ENCODE measurements around a stretch of chr10.

- RRBS, result no CpG with 5 or more reads among the region's 9 CpGs
These were observed 201.1 kb downstream of the MLLT10 start for GRCh38 chr10:21734978-21735641.

DNA sequence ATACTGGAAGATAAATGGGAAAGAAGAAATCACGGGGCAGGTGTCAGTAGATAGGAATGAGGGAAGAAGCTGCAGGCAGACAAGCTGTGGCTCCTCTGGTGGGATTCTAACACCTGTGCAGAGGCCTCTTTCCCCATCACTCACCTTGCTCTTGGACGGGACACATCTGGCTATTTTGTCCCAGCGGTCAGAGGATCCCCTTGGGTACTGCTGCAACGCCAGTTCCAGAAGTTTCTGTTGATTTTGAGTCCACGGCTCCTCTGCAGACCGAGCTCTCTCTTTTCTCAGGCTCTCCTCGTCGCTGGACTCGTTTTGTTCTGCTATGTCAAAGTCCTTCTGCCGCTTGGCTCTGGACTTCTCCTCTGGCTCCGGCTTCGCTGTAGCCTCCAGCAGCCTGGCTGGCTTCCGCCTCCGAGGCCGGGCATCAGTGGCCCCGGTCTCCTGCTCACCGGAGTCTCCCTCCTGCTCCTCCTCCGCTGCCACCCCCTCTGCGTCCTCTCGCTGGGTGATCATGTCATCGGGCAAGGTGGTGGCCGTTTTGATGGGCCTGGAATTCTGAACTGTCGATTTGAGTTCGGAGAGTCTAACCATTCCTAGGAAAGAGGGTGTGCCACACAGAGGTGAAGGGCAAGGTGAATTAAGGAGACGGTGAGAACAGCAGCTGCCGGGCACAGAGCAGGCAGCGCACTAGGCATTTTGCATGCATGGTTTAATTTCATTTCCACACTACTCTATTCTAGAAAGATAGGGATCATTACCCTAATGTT, 225.2 kb downstream of the MLLT10 start:
- RRBS, result 99% methylated on average over 5 of the region's 27 CpGs

DNA sequence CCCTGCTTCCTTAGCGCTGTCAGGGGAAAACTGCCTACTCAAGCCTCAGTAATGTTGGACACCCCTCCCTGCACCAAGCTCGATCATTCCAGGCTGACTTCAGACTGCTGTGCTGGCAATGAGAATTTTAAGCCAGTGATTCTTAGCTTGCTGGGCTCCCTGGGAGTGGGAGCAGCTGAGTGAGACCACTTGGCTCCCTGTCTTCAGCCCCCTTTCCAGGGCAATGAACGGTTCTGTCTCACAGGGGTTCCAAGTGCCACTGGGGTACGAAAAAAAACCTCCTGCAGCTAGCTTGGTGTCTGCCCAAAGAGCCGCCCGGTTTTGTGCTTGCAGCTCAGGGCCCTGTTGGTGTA, 184.1 kb downstream of the PIP4K2A start:
- RRBS, result no CpG with 5 or more reads among the region's 6 CpGs

- RRBS, result no CpG with 5 or more reads among the region's 8 CpGs
These were observed 82.8 kb downstream of the PIP4K2A start for GRCh38 chr10:22631567-22632040.

GRCh38 chr10:22681627-22682350, 32.6 kb downstream of the PIP4K2A start:
- RRBS, result no CpG with 5 or more reads among the region's 6 CpGs

- RRBS, result no CpG with 5 or more reads among the region's 5 CpGs
These were observed 21.7 kb downstream of the PIP4K2A start for GRCh38 chr10:22692499-22693160.

DNA sequence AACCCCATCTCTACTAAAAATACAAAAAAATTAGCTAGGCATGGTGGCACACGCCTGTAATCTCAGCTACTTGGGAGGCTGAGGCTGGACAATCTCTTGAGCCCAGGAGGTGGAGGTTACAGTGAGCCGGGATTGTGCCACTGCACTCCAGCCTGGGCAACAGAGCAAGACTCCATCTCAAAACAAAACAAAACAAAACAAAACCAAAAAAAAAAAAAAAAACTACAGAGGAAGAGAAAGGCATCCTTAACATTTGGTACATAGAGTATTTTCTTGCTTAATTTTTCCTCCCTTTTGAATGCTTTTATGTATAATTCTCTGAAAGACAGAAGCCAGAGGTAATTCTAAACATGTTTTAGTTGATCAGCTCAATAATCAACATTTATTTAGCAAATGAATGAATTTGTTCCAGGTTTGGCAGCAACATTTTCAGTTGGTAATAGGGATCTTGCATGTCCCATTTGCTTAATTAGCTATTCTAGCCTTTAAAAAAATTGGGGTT, 27.6 kb upstream of the PIP4K2A start:
- RRBS, result no CpG with 5 or more reads among the region's 2 CpGs

DNA sequence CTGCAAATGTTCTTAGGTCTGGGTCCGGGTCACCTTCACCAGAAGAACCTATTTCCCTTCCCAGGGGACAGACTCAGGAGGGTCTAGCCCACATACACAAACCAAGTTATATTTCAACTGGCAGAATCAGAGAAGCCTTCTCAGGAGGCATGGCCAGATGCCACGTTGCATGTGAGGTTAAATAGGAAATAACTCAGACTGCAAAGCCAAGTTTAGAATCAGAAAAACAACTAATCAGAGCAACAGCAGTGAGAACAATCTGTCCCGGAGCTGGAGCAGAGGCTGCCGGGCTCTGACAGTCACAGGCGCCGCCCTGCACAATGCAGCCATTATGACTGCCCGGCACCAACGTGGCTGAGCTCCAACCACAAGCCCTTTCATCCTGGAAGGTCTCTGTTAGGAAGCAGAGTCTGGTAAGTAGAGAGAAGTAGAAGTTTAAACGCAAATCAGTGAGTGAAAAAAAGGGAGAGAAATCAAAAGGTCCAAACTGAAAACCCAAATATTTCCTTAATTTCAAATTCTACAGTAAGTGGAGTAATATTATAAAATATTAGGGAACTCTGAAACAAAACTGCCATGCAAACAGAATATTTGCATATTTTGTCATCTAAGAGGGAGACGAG, 78.4 kb upstream of the ARMC3 start:
- RRBS, result 12% methylated on average over 4 of the region's 10 CpGs

- RRBS, result no CpG with 5 or more reads among the region's 7 CpGs
These were observed 29.9 kb upstream of the MSRB2 start for GRCh38 chr10:23065417-23065851.

GRCh38 chr10:23174758-23175204, 17.3 kb upstream of the PTF1A start:
- RRBS, result 28% methylated on average over 14 of the region's 24 CpGs

GRCh38 chr10:23340895-23341319, 3.7 kb downstream of the C10orf67 start:
- RRBS, result no CpG with 5 or more reads among the region's 1 CpG

DNA sequence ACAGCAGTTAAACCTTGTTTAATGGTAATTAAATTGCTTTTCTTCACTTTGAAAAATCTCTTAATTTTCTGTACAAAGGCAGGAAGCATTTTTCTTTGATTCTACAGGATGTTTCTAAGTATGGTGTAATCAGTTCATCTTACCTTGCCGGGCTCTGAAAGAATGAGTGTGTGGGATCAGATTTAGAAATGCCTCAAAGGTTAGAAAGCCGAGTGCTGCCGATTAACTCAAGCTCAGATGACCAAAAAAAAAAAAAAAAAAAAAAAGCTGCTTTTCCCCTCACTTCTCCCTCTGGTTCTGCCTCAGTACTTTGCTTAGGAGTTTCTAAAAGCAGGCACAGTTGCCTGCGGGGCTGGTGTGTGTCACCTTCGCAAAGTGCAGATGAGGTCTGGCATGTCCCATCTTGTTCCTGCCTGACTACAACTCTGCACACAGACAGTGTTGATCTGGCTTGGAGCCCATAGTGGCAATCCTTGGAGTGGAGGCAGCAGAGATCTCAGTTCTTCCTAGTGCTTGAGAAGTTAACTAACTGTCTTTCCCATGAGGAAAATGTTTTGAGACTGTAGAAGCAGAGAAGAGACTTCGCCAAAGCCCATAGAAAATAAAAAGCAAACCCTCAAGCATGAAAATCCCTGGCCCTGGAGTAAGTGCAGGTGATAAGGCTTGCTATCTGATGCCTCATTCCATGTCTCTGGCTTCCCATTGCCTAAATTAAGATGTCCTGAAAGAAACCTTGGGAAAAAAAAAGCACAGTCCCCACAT, 47.0 kb downstream of the KIAA1217 start:
- RRBS, result no CpG with 5 or more reads among the region's 6 CpGs

DNA sequence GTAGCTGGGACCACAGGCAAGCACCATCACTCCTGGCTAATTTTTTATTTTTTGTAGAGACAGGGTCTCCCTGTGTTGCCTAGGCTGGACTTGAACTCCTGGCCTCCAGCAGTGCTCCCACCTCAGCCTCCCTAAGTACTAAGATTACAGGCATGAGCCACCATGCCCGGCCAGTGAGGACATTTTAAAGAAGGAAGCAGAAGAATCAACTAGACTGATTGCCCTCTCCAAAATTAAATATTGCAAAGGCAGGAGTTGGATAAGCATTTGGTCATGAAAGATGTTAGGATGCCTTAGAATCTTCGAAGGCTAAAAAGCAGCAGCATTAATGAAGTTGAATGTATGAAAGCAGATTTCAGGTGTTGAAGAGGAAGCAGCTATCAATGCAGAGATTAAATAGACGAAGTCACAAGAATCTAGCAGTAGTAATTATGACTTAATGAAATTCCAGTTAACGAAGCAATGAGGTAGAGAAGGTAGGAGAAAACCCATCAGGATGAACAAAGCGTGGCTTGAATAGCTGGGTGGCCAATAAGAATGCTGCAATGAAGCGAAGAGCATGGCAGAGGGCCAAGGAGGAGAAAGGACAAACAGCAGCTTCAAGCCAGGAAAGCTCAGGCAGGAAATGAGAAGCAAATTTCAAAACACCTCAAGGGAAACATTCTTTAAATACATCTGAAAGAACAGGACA, 122.3 kb downstream of the KIAA1217 start:
- RRBS, result no CpG with 5 or more reads among the region's 6 CpGs

DNA sequence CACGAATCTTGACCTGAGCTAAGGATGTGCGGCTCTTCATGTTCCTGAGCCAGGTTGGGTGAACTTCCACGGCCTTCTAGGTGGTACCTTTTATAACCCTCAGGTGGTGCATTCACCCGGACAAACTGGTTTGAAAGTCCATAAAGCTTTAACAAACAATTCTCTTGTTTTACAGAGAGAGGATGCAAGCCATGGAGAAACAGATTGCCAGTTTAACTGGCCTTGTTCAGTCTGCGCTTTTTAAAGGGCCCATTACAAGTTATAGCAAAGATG, 229.4 kb downstream of the ARHGAP21 start:
- RRBS, result no CpG with 5 or more reads among the region's 5 CpGs

DNA sequence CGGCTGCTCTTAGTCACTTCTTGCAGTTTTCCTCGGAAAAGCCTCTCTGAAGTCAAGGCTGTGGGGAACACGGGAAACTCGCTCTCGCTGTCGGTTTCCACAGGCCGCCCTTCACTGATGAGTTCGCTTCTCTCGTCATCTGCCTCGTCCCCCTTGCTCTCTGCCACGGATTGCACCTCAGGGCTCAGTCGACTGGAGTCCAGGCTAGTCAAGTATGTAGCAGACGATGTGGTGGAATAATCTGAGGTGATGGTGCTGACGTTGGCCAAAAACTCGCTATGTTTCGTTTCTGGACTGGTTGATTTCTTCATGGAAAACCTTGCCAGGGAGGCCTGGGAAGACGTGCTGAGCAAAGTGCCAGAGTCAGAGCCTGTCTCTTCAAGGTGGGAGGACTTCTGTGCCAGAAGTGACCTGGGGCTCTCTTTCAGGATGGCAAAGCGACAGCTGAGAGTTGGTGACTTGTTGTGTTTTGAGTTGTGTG, 138.4 kb downstream of the ARHGAP21 start:
- RRBS, result no CpG with 5 or more reads among the region's 18 CpGs

DNA sequence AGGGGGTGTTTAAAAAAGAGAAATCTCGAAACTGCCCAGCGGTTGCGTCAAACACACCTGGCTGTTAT, 1.4 kb downstream of the ARHGAP21 start:
- RRBS, result no CpG with 5 or more reads among the region's 3 CpGs

- RRBS, result 3% methylated on average over 16 of the region's 42 CpGs
These were observed 1.1 kb downstream of the ARHGAP21 start for GRCh38 chr10:24722497-24723019.

DNA sequence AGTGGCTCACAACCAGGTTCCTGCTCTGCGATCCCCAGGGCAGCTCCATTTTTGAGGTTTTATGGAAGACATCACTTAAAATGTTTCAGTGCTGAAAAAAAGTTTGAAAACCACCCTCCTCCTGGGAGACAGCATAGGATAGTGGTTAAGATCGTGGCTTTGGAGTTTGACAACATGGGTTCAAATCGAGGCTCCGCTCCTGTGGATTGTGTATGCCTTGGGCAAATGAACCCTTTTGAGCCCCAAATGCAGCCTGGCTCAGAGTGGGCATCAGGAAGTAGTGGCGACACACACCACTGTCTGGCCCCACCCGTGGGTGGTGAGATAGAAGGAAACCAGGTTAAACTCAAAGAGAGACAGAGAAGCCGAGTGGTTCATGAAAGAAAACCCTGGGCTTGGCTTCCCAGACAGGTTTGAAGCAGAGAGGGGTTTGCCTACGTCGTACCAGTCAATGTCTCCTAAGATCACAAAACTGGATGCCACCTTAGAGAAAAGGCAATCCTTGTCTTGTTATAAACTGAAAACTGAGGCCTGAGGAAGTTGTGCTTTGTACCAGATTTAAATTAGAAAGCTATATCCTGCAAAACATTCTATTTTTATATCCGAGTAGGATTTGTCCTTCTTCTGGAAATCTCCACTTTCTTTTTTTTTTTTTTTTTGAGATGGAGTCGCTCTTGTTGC, 57.7 kb downstream of the PRTFDC1 start:
- RRBS, result no CpG with 5 or more reads among the region's 11 CpGs

- RRBS, result no CpG with 5 or more reads among the region's 19 CpGs
These were observed 1.1 kb upstream of the PRTFDC1 start for GRCh38 chr10:24953226-24954160.